ENCODE data around the genes CCDC28B, HPCA and TMEM54.

DNA sequence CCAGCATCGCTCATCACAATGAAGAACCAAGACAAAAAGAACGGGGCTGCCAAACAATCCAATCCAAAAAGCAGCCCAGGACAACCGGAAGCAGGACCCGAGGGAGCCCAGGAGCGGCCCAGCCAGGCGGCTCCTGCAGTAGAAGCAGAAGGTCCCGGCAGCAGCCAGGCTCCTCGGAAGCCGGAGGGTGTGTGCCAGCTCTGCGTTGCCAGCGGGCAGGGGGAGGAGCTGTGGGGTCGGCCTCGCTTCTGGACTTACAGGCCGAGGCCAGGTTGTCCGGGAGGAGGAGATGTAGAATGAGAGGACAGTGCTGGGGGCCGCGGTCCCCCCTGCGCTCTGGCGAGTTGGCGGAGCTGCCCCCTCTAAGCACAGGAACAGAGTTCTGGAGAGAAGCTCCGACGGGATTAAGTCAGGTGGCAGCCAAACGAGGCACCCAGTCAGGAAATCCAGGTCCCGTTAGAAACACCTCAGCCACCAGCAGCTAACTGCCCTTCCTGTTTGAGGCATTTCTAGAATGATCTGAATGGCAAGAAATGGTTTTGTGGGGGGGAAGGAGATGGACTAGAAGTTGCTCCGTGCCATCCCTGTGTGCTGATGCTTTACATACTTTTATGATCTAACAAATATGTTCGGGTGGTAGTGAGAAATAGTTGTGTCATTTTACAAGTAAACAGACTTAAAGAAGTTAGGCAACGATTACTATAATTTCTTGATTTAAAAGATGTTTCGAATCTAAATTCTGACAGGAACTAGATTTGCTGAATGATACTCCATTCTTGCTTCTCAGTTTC is 1.0 kb downstream of the TXLNA start:
- PRO-cap, result unidirectional peak, minus-strand start at position 140 of the sequence
- RRBS, result 7% methylated on average over 11 of the region's 28 CpGs

DNA sequence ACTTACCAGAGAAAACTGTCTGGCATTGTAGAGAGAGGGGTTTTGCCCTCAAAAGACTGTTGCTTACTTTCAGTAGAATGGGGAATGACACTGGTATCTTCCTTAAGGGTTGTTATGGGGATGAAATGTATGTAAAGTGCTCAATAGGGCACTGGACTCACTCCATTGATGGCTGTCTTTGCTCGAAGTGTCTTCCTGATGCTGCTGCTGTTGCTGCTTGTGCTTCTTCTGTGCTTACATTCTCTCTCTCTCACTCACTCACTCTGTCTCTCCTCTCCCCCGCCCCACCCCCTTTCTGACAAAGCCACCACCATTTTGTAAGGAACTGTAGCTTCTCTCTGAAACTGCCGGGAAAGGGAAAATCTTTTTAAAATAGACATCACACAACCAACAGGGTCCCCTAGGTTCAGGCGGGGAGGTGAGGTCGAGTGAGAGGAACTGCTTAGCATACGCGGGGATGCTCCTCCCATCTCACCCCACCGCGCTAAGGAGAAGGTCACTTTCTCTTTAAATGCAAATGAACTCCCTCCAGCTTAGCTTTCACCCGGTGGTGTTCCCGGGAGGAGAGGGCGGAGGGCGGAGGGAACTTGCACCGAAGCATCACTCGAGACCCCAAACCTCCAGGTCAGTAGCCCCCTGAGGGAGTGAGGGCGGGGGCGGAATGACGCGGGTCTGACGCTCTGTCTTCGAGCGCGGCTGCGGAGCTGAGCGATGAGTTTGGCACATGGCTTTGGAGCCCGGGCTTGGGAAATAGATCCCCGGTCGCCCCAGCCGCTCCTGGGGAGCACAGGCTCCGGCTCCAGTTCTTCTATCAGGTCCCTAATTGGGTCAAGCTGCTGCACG is at the start of gene CCDC28B:
CCDC28B (plus strand) TSS at position 510 of the 843 bp plus-strand sequence.
- PRO-cap, result bidirectional peak, plus-strand start at position 683 of the sequence, minus-strand start at position 440 of the sequence
- RRBS, result 33% methylated on average over 3 of the region's 31 CpGs

DNA sequence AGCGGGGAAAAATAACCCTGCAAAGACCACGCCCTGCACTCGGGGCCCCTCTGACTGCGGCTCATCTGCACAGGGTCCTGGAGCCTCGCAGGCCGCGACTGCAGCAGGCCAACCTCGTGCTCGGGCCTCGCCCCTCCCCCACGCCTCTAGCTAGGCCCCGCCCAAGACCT is 11.4 kb downstream of the FAM229A start:
- PRO-cap, result bidirectional peak, plus-strand start outside the sequence, minus-strand start at position 105 of the sequence
- RRBS, result no CpG with 5 or more reads among the region's 12 CpGs

- PRO-cap, result unidirectional peak, minus-strand start at chr1:32743192
- RRBS, result no CpG with 5 or more reads among the region's 6 CpGs
Measured at GRCh38 chr1:32742942-32743464, 1.4 kb downstream of the KIAA1522 start.

DNA sequence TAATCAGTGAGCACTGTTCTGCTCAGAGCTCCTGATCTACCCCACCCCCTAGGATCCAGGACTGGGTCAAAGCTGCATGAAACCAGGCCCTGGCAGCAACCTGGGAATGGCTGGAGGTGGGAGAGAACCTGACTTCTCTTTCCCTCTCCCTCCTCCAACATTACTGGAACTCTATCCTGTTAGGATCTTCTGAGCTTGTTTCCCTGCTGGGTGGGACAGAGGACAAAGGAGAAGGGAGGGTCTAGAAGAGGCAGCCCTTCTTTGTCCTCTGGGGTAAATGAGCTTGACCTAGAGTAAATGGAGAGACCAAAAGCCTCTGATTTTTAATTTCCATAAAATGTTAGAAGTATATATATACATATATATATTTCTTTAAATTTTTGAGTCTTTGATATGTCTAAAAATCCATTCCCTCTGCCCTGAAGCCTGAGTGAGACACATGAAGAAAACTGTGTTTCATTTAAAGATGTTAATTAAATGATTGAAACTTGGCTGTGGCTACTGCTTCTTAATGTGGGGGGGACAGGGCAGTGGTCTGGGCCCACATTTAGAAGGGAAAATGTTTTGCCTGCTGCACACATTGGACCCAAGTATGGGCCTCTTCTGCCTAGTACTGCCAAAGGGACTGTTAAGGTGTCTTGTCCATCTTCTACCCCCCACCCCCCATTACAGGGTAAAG is 33.0 kb downstream of the KIAA1522 start:
- PRO-cap, result no peak

GRCh38 chr1:32869852-32870265 is 853 bp downstream of the FNDC5 start:
- PRO-cap, result no peak
- RRBS, result 98% methylated on average over 5 of the region's 14 CpGs

DNA sequence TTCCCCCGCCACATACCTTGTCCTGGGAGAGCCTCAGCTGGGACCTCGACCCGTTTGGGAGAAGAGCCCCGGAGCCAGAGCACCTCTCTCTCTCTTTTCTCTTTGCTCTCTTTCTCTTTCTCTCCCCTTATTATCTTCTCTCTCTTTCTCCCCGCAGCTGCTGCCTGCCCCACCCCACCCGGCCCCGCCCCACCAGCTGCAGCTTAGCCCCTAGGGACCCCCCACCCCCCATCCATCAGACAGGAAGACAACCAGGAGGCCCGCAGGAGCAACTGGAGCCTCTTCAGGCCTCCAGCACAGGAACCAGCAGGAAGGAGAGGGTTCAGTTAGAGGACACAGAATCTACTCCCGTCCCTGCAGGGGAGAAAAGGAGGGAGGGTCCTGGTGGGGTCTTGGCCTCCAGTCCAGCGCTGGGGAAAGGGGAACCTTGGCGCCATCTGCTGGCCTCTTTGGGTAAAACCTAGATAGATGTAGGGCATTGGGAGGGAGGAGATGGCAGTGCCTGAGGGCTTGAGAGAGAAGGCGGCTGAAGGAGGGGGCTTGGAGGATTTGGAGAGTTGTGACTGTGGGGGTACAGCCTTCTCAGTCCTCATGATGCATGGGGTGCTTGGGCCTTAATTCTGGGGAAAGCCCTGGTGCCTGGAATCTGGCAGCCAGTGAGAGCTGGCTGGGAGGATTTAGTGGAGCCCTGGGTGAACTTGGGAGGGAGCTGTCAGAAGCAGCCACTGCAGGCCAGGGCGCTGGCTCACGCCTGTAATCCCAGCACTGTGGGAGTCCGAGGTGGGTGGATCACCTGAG is 1.9 kb upstream of the FNDC5 start:
- PRO-cap, result no peak
- RRBS, result 43% methylated on average over 3 of the region's 15 CpGs

GRCh38 chr1:32885471-32886957 is at the start of gene HPCA:
Gene HPCA (plus strand): TSS chr1:32886491.
- PRO-cap, result no peak
- RRBS, result 9% methylated on average over 48 of the region's 96 CpGs

DNA sequence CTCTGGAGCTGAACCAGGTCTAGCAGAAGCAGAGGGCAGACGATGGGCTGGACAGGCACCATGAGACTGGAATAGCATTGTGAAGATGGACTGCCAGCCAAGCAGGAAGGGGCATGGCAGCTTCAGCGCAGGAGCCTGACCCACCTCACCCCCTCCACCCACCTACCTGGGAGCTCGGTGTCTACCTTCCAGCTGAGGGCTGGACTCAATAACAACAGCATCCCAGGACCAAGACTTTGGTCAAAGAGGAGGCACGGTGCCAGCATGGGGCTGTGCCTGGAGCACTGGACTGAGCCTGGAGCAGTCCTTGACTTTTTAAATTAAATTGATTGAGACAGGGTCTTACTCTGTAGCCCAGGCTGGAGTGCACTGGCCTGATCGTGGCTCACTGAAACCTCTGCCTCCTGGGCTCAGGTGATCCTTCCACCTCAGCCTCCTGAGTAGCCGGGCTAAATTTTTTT is 1.2 kb downstream of the TMEM54 start:
- PRO-cap, result no peak
- RRBS, result no CpG with 5 or more reads among the region's 6 CpGs

GRCh38 chr1:32900388-32900897 is 746 bp downstream of the TMEM54 start:
- PRO-cap, result no peak
- RRBS, result 22% methylated on average over 1 of the region's 16 CpGs

DNA sequence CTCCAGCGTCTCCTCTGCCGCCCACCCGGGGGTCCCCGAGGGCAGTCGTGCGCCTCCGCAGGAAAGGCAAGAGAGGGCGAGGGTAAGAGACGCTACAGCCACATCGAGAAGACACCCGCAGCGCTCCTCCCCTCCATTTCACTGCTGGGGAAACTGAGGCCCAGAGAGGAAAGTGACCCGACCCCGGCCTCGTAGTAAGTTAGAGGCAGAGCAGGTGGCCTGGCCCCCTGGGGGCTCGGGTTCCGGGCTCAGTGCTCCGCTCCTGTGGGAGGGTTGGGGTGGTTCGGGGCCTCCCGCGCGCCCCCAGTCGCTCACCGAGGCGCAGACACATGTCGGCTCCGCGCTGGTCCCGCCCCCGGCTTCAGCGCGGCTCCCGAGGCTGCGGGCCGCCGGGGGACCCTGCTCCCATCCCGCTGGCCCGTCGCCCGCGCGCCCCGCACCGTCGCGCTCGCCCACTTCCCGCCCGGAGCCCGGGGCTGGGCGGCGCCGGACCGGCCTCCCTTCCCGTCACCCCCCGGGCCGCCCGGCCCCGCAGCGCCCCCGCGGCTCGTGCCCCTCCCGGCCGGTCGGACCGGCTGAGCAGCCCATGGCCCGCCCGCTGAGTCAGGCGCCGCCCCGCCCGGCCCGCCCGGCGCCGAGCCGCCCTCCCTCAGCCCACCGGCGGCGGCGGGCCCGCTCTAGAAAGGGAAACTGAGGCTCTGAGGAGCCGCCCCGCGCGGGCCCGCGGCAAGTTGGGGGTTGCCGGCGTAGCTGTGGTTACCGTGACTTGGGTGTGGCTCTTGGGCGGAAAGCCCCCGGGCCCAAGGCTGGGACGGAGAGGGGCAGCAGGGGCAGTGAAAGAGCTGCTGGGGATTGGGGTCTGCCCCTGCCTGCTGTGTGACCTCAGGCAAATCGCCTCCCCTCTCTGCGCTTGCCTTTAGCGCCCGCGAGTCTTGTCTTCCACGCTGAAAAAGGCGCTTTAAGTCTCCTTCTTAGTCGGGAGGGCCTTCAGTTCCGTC is at the start of gene TMEM54:
TMEM54 (minus strand) TSS at position 482 of the 998 bp plus-strand sequence.
- PRO-cap, result bidirectional peak, plus-strand start at position 627 of the sequence, minus-strand start at position 478 of the sequence
- RRBS, result 3% methylated on average over 54 of the region's 104 CpGs

DNA sequence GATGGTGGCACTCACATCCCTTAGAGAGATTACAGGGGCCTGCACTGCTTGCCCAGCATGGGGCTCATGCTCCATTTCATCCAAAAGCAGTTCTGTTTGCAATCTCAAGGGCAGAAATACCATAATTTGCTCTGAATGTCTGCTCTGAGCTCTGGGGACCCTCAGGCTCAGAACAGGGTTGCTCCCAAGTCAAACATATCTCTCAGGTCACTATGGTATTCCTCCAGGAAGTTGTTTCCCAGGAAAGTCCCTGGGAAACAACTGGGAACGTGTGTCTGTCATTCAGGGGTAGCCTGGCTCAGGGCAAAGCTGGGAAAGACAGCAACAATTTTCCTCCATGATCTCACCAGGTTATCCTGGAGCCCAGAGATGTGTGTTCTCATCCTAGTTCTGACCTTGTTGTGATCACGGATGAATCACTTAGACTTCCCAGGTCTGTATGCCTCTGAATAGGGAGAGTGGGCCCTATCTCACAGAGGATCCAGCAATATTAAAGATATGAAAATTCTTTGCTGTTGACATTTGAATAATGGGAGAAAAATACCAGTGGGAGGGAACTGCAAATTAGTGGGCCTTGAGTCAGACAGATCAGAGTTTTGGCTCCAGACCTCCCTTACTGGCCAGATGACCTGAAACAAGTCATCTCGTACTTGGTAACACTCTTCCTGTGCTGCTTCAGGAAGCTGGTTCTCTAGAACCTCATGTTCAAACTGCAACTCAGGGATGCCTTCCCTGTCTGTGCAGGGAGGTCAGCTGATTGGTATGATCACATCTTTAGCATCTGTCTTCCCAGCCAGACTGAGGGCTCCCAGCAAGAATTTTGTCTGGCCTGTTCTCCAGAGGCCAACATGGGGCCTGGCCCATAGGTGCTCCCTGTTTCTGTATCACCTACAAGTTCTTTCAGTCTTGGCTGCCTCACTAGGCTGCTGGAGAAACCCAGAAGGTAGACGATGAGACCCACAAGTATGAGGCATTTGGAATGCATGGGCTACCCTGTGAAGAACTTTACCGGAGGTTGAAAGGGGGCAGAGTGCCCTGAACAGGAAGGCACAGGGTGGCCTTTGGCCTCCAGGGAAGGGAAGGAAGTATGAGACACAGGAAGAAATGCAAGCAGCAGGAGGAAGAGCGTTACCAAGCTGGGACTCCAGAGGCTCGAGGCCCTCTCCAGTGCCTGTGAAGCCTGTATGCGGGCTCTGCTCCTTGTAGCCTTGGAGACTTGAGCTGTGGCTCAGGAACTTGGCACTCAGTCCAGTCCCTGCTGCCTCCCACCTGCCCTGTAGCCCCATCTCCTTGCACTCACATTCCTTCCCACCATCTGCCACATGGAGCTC is 33.0 kb upstream of the RNF19B start:
- PRO-cap, result no peak
- RRBS, result no CpG with 5 or more reads among the region's 8 CpGs

GRCh38 chr1:33007019-33008114 is 29.3 kb downstream of the AK2 start:
- PRO-cap, result no peak
- RRBS, result no CpG with 5 or more reads among the region's 7 CpGs

DNA sequence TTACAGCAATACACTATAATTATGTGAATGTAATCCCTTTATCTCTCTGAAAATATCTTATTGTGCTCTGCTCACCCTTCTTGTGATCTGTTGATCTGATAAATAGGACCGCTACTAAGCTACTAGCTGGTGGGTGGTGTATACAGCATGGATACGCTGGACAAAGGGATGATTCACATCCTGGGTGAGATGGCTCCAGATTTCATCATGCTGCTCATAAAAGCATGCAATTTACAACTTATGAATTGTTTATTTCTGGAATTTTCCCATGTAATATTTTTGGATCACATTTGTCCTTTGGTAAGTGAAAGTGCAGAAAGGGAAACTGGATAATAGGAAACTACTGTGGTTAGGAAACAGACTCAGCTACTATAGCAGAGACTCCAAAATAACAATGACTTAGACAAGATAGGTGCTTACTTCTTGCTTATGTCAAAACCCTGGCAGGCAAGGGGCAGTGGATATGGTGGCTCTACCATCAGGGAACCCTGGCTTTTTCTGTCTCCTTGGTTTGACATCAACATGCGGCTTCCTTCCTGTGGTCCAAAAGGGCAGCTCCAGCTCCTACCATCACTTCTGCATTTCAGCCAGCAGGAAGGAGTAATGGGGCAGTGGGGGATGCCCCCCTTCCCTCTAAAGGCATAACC is 13.6 kb upstream of the AK2 start:
- PRO-cap, result no peak
- RRBS, result no CpG with 5 or more reads among the region's 3 CpGs

DNA sequence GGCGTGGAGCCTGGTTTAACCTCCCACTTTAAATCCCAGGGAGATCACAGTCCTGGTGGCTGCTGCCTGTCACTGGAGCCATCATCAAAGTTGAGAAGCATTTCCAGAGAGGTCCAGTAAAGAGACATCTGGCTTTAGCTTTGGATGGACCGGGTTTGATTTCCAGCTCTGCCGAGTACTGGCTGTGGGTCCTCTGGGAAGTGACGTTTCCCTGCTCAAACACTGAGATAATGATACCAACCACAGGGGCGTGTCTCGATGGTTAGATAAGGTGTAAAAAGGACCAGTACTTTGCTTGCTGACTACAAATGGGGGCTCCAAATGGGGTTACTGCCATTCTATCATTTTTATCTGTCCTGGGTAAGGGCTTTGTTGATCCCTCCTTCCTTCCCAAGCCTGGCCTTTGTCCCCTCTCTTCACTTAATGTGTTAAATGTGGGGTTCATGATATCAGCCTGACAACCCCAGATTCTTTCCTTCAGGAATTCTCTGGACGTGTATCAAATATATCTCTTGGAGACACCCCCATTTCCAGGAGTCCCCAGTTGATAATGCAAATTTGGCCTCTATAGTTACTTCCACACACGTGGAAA is 39.1 kb downstream of the TRIM62 start:
- PRO-cap, result no peak
- RRBS, result no CpG with 5 or more reads among the region's 8 CpGs

GRCh38 chr1:33163359-33163840 is 18.4 kb downstream of the TRIM62 start:
- PRO-cap, result no peak
- RRBS, result no CpG with 5 or more reads among the region's 6 CpGs

DNA sequence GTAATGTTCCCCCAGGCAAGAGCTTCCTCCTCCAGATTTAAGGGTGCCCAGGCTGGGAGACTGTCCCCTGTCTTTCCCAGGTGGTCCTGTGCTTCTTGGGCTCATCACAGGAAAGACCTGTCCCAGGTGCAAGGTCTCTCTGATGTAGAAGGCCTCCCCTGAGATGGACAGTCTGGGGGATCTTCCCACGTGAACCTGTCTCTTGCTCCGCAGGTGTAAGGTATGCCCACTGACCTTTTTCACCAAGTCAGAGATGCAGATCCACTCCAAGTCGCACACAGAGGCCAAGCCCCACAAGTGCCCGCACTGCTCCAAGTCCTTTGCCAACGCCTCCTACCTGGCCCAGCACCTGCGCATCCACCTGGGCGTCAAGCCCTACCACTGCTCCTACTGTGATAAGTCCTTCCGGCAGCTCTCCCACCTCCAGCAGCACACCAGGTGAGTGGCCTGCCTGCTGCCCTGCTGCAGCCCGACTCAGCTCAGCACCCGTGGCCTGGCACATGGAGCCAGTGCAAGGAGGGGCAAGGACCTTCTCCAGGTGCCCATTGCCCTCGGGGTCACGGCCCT is 25.2 kb downstream of the ZNF362 start:
- PRO-cap, result no peak
- RRBS, result no CpG with 5 or more reads among the region's 12 CpGs

- PRO-cap, result no peak
- RRBS, result no CpG with 5 or more reads among the region's 2 CpGs
Measured at GRCh38 chr1:33345127-33345969, 24.4 kb upstream of the A3GALT2 start.

DNA sequence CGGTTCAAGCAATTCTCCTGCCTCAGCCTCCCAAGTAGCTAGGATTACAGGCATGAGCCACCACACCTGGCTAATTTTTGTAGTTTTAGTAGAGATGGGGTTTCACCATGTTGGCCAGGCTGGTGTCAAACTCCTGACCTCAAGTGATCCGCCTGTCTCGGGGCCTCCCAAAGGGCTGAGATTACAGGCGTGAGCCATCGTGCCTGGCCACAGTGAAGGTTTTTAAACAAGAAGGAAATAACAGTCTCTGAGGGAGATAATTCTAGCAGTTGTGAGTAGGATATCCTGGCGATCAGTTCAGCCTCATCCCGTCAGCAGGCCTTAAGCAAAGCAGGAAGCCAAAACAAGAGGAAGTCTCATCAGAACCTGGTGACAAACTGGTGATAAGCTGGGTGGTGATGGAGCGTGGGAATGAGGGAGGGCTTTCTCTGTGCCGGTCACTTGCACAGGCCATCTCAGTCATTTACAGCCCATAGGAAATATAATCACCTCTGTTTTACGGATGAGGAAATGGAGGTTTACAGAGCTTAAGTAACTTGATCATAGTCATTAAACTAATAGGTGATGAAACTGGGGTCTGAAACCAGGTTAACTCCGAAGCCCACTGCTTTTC is 40.6 kb upstream of the A3GALT2 start:
- PRO-cap, result no peak
- RRBS, result no CpG with 5 or more reads among the region's 11 CpGs

- PRO-cap, result no peak
- RRBS, result no CpG with 5 or more reads among the region's 2 CpGs
Measured at GRCh38 chr1:33461473-33461775, 11.0 kb upstream of the ZSCAN20 start.

Data from Caco-2 (cell line).